ENCODE results near the gene U2SURP.

DNA sequence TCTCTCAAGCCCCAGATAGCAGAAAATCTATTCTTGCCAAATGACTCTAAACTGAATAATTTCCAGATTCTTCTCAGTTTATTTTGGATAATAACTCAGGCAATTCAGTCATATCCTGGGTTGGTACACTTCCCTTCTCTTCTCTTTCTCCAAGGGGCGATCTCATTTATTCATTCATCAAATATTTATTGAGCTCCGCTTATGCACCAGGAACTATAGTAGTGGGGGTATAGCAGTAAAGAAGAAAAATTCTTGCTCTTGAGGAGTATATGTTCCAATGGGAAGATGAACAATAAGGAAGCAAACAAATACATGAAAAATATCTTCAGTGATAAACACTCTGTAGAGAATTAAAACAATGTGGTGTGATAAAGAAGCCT, 13.5 kb upstream of the PCOLCE2 start:
- PRO-cap: no peak

GRCh38 chr3:142926697-142926896, 36.9 kb downstream of the PAQR9 start:
- PRO-cap: no peak

DNA sequence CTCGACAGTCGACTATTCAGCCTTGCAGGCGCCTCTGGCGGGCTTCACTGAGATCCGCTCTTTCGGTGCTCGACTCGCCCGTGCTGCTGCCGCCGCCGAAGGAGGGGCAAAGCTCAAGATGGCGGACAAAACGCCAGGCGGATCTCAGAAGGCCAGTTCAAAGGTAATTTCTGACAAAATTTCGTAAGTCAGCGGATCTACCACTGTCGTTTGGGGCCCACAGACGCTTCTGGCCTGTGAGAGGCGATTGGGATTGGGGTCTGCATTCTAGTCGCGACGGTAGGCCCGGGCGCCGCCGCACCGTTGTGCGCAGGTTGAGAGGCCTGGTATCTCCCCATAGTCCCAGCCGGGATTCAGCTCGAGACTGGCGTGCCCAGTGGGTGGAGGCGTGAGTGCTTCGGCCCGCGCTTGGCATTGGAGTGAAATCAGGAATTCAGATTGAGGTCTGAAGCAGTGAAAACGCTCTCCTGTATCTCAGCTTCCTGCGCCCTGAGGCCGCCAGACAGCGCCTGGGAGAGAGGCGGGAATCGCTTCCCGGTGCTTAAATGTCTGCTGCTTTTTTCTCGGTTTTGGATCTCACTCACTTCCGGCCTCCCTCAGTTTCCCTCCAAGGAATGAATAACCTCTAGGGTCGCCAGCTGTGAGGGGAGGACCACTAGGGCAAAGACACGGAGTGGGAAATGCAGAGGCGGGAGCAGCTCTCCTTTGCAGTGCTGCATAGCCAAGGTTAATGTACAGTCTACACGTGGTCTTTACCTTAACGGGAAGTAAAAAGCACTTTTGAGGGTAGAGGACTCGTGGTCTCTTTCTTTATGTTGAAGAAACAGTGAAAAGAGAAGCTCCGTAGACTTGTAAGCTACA, at the start of gene U2SURP:
Gene U2SURP (plus strand): TSS at position 60 of the 861 bp plus-strand sequence.
- PRO-cap: bidirectional peak, plus-strand start at position 60 of the sequence, minus-strand start outside the sequence; bidirectional peak, plus-strand start at position 337 of the sequence, minus-strand start at position 355 of the sequence; bidirectional peak, plus-strand start at position 655 of the sequence, minus-strand start at position 681 of the sequence

GRCh38 chr3:143172523-143173157, 53.1 kb downstream of the CHST2 start:
- PRO-cap: no peak

GRCh38 chr3:143970691-143971591, 682 bp upstream of the DIPK2A start:
- PRO-cap: bidirectional peak, plus-strand start at chr3:143970919, minus-strand start at chr3:143970916; bidirectional peak, plus-strand start at chr3:143971075, minus-strand start at chr3:143971125; bidirectional peak, plus-strand start at chr3:143971468, minus-strand start at chr3:143971336

- PRO-cap: no peak
Measured at GRCh38 chr3:145333516-145334482, 827.2 kb downstream of the PLOD2 start.

GRCh38 chr3:146142572-146142924, 18.4 kb downstream of the PLOD2 start:
- PRO-cap: no peak

- PRO-cap: no peak
Measured at GRCh38 chr3:146249201-146249688, 1.7 kb downstream of the PLSCR4 start.

GRCh38 chr3:146518009-146518629, 26.3 kb downstream of the PLSCR1 start:
- PRO-cap: no peak

DNA sequence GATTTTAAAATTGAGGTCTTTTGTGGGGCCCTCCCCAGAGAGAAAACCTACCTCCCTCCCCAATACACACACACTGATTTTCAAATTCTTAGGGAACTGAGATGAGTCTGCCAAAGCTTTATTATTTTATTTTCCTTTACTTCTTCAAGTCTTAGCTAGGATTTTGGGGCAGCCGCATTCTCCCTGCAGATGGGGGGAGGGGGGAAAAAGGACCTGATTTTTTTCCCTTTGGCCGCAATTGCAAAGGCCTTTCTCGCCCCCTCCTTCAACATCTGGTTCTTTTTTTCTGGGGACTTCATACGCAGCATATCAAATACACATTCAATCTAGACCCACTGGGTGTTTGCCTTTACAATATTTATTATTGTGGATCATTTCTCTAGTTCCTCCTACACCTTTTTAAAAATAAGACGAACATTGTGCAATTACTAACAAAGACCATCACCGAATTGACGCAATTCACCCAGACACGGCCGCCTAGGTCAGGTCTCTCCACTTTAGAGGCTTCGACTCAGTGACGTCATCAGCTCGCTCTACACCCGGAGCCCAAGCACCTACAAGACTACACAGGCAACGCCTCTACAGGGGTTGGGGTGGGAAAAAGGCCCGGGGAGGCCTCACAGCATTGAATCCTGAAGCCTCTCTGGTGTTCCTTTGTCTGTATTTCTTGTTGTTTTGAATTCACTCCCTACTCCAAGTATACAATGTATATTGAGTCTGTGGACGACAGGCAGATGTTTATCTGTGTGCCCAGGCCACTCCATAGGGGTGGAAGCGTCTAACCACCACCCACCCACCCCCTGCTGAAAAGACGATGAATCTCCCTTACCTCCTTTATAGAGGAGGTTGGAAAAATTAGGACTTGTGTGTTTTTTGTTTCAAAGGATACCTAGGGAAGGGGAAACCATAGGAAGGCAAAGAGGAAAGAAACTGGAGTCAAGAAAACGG, 16.7 kb downstream of the ZIC4 start:
- PRO-cap: no peak

- PRO-cap: no peak
Measured at GRCh38 chr3:147390704-147391627, 15.4 kb downstream of the ZIC4 start.

GRCh38 chr3:147393129-147394179, 12.9 kb downstream of the ZIC4 start:
- PRO-cap: unidirectional peak, plus-strand start at chr3:147393432

- PRO-cap: no peak
Measured at GRCh38 chr3:148717936-148718286, 20.2 kb downstream of the AGTR1 start.

GRCh38 chr3:148727228-148727757, 29.6 kb downstream of the AGTR1 start:
- PRO-cap: no peak

GRCh38 chr3:148729518-148729996, 31.9 kb downstream of the AGTR1 start:
- PRO-cap: no peak

- PRO-cap: no peak
Measured at GRCh38 chr3:148735560-148735899, 37.8 kb downstream of the AGTR1 start.

GRCh38 chr3:148790874-148791248, 36.8 kb upstream of the CPB1 start:
- PRO-cap: no peak

GRCh38 chr3:148993950-148994407, 2.6 kb downstream of the GYG1 start:
- PRO-cap: no peak

DNA sequence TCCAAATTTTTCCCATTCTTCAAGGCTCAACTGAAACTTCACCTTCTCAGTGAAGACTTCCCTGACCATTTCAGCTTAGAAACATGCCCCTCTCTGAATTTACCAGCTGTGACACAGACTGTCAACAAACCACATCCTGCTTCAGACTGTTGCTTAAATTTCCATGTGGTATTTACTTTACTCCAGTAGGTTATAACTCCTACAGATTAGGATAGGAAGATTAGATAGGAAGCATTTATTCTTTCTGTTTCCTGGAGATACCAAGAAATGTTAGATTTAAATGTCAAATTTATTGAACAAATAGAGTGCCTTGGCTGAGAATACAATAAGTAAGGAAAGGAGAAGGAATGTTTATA, 55.9 kb upstream of the CP start:
- PRO-cap: no peak

DNA sequence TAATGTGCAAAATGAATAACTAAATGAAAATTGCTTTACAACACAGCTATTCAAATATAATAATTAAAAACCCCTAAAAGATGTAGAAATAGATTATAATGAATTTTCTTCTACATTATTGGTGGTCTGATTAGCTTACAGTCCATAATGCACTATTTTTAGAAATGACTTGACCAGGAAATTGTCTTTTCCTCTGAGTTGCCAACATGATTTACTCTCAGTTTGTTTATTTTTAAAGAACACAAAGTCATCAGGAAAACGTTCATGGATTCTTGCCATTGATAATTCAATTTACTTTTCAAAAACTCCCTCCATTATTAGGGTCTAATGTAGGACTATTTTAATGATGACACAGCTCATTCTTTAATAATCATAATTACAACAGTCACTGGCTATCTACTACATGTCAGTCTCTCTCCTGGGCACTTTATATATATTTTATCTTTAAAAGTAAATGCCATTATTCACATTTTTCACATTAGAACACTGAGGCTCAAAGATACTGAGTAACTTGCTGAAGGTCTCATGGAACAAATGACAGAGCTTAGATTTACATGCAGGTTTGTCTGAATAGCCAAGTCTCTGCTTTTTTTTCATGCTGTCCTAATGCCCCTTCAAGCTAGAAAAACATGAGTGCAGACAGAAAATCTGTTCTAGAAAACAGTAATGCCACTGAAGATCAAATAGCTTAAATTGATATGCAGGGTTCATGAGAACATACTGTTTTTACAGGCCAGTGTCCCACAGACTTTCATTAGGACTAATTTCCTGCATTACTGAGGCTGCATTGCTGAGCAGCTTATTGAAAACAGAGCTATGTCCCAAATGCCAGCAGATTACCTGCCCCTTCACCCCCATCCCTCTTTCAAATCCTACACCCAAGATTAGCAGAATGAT, 968 bp downstream of the TM4SF18 start:
- PRO-cap: no peak

All from H9 (cell line).